Right ventricle myocardium (tissue), 1 donor: ENCODE data around the genes NTN3, TBC1D24, BICDL2 and ZNF200.

- PRO-cap, 2 experiments, result no peak in any of the 2 experiments
These were observed 3.3 kb upstream of the NTN3 start for GRCh38 chr16:2467908-2468157.

GRCh38 chr16:2470753-2471726 lies at the start of gene NTN3:
NTN3 (plus strand) TSS chr16:2471297.
- PRO-cap, 2 experiments, result no peak in any of the 2 experiments

- PRO-cap, 2 experiments, result peak in 2 of 2 experiments; most common plus-strand start chr16:2475127 (in 2); most common minus-strand start chr16:2475033 (in 2)
These were observed at the start of gene TBC1D24 for GRCh38 chr16:2474573-2475344. TBC1D24 (plus strand) TSS chr16:2475127.

- PRO-cap, 2 experiments, result no peak in any of the 2 experiments
These were observed 12.1 kb downstream of the TBC1D24 start for GRCh38 chr16:2486967-2487506.

- PRO-cap, 2 experiments, result no peak in any of the 2 experiments
These were observed 804 bp upstream of the ATP6V0C start for GRCh38 chr16:2512783-2513512.

GRCh38 chr16:2598192-2598809 lies 60.5 kb downstream of the PDPK1 start:
- PRO-cap, 2 experiments, result no peak in any of the 2 experiments

DNA sequence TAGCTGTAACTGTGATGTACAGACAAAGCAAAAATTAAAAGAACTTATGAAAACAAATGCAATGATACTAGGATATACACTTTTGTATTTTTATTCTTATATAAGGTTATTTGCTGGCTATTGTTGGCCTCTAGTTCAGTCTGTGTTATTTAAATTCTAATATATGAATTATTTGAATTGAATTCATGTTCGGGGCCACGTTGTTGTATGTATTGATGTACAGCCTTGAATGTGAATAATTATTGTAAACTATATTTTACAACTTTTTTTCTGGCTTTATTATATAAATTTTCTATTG lies 64.9 kb downstream of the PDPK1 start:
- PRO-cap, 2 experiments, result no peak in any of the 2 experiments

GRCh38 chr16:2603047-2604337 lies 65.7 kb downstream of the PDPK1 start:
- PRO-cap, 2 experiments, result peak in 2 of 2 experiments; most common plus-strand start chr16:2603447 (in 2); most common minus-strand start chr16:2603311 (in 2)

DNA sequence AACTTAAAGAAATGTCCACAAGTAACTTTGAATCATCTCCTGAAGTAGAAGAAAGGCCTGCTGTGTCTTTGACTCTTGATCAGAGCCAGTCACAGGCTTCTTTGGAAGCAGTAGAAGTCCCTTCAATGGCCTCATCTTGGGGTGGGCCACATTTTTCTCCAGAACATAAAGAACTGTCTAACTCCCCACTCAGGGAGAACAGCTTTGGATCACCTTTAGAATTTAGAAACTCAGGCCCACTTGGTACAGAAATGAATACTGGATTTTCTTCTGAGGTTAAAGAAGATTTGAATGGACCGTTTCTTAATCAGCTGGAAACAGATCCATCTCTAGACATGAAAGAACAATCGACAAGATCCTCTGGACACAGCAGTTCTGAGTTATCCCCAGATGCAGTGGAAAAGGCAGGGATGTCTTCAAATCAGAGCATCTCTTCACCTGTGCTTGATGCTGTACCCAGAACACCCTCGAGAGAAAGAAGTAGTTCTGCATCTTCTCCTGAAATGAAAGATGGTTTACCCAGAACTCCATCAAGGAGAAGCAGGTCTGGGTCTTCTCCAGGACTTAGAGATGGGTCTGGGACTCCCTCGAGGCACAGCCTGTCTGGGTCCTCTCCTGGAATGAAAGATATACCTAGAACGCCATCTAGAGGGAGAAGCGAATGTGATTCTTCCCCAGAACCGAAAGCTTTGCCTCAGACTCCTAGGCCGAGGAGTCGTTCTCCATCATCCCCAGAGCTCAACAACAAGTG lies 12.0 kb downstream of the SRRM2 start:
- PRO-cap, 2 experiments, result no peak in any of the 2 experiments

- PRO-cap, 2 experiments, result no peak in any of the 2 experiments
These were observed 6.6 kb downstream of the ELOB start for GRCh38 chr16:2770416-2770918.

DNA sequence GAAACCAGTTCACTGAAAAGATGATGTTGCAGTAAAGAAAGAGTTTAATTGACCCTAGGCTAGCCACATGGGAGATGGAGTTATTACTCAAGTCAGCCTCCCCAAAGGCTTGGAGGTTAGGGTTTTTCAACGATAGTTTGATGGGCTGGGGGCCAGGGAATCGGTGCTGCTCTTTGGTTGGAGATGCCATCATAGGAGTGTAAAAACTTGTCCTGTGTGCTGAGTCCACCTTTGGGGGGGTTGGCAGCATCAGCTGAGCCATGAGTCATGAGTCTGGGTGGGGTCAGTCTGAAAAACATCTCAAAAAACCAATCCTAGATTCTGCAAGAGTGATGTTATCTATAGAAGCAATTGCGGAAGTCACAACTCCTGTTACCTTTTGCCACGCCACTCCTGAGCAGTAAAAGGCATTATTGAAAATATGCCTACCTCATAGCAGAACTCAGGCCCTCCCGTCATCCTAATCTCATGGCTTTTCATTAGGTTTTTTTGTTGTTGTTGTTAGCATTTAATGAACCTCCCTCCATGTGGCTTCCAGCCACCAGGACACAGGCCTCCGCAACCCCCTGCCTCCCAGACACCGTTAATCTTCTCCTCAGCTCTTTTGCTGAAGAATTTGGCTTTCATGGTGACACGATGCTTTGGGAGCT lies 2.5 kb upstream of the PRSS41 start:
- PRO-cap, 2 experiments, result no peak in any of the 2 experiments

- PRO-cap, 2 experiments, result no peak in any of the 2 experiments
These were observed 8.1 kb downstream of the FLYWCH2 start for GRCh38 chr16:2891164-2891487.

GRCh38 chr16:2953608-2954295 lies 10.3 kb upstream of the KREMEN2 start:
- PRO-cap, 2 experiments, result no peak in any of the 2 experiments

- PRO-cap, 2 experiments, result no peak in any of the 2 experiments
These were observed at the start of gene BICDL2 for GRCh38 chr16:3036390-3037360. BICDL2 (minus strand) TSS chr16:3036944.

DNA sequence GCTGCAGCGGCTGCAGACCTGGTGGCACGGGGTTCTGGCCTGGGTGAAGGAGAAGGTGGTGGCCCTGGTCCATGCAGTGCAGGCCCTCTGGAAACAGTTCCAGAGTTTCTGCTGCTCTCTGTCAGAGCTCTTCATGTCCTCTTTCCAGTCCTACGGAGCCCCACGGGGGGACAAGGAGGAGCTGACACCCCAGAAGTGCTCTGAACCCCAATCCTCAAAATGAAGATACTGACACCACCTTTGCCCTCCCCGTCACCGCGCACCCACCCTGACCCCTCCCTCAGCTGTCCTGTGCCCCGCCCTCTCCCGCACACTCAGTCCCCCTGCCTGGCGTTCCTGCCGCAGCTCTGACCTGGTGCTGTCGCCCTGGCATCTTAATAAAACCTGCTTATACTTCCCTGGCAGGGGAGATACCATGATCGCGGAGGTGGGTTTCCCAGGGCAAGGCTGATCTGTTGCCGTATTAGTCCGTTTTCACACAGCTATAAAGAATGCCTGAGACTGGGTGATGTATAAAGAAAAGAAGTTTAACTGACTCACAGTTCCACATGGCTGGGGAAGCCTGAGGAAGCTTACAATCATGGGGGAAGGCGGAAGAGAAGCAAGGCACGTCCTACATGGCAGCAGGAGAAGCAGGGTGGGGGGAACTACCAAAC lies 3.8 kb downstream of the IL32 start:
- PRO-cap, 2 experiments, result no peak in any of the 2 experiments

DNA sequence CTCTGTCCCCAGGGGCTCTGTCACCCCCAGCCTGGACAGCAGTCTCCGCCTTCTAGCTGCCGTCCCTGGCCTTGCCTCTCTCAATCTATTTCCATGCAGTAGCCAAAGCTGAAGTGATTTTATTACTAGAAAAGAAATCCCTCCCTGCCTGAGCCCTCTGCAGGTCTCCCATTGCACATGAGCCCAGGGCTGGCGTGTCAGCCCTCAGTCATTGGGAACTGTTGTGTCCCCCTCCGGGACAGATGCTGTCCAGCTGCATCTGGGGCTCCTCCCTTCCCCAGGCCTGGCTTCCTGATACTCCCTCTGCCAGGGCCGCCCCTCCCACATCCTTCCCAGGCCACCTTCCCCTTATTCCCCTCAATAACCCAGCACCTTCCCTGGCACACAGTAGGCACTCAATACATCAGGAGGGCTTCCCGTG lies 11.3 kb downstream of the ZSCAN10 start:
- PRO-cap, 2 experiments, result peak in 2 of 2 experiments; most common minus-strand start position 220 of the sequence (in 2)

- PRO-cap, 2 experiments, result peak in 2 of 2 experiments; most common minus-strand start chr16:3144633 (in 1)
These were observed 9.7 kb downstream of the ZNF213 start for GRCh38 chr16:3144495-3144869.

DNA sequence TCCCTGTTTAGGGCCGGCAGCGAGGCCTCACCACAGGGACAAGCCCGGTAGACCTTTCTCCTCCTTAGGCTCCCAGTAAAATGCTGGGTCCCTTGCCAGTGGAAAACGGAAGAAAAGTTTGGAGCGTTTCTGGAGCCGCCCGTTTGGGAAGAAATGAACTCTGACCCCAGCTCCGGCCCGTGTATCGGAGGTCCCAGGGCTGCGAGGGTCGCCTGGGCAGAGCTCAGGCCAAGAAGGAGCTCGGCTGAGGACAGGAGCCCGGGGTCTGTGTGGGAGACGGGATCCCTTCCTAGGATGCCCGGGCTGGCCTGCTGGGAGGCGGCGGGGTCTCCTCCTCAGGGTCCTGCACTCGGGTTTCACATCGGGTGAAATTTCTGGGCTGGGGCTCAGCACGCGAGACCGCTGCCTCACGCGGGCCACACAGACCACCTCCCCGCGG lies 23.3 kb downstream of the ZNF213 start:
- PRO-cap, 2 experiments, result no peak in any of the 2 experiments

GRCh38 chr16:3234920-3235743 lies at the start of gene ZNF200:
ZNF200 (minus strand) TSS chr16:3235158.
- PRO-cap, 2 experiments, result peak in 2 of 2 experiments; most common plus-strand start chr16:3235211 (in 2); most common minus-strand start chr16:3235126 (in 2)

GRCh38 chr16:3259050-3259440 lies 2.6 kb upstream of the MEFV start:
- PRO-cap, 2 experiments, result no peak in any of the 2 experiments